ENCODE data around the genes NOP56 and PTPRA.

DNA sequence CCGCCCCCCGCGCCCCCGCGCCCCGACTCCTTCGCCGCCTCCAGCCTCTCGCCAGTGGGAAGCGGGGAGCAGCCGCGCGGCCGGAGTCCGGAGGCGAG lies 1.1 kb upstream of the SIRPA start:
- RRBS = no CpG with 5 or more reads among the region's 16 CpGs

- RRBS = no CpG with 5 or more reads among the region's 9 CpGs
Observed at GRCh38 chr20:1927143-1927842, 32.1 kb downstream of the SIRPA start.

DNA sequence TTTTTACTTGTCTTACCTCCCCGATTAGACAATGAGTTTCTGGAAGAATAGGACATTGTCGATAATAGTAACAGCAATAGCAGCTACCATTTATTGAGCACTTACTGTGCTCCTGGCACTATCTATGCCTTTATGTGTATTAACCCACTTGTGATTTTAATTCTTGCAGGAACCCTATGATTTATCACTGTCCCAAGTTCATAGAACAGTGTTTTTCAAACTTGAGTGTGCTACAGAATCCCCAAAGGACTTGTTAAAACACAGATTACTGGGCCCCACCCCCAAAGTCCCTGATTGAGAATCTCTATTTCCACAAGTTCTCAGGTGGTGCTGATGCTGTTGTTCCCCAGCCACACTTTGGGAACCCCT lies 35.7 kb downstream of the SIRPA start:
- RRBS = no CpG with 5 or more reads among the region's 2 CpGs

GRCh38 chr20:1939539-1939910 lies 44.3 kb downstream of the SIRPA start:
- RRBS = no CpG with 5 or more reads among the region's 5 CpGs

DNA sequence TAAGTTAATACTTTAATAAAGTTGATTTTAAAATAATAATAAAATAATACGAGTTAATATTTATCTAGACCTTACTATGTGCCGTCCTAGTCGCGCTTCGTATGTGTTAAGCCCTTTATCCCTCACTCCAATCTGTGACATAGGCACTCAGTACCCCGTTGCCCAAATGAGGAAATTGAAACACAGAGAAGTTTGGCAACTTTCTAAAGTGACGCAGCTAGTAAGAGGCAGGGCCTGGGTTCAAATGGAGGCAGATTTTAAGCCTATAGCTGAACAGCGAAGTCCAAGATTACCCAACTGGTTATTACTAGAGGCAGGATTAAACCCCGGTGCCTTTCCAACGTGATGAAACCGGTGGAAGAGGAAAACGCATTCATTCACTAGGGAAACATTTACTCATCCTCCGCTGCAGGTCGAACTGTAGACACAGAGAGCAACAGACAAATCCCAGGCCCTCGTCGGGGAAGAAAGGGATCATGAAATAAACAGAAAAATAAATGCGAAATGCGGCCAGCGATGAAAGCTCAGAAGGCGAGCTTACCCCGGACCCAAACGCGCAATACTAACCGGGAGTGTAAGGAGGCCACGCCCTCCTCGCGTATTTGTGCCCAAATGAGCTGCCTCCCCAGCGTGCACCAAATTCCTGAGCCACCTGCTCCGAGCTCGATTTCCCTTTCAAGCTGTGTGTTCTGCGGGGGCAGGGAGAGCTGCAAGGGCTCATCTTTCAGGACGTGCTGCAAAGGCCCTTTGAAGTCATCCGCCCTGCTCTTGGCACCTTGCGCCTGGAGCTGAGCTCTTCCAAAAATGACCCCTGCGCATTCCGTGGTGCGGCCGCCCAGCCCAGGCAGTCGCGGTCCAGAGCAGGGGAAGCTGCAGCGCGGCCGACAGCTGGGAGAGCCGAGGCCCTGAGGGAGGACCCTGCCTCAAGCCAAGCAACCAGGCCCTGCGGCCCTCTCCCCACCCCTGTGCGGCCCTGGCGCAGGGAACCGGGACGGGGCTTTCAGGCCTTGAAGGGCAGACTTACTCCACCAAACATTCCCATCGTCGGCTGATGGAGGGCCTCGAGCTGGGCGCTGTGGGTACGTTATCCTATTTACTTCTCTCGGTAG lies 46.9 kb downstream of the PDYN start:
- RRBS = no CpG with 5 or more reads among the region's 55 CpGs

DNA sequence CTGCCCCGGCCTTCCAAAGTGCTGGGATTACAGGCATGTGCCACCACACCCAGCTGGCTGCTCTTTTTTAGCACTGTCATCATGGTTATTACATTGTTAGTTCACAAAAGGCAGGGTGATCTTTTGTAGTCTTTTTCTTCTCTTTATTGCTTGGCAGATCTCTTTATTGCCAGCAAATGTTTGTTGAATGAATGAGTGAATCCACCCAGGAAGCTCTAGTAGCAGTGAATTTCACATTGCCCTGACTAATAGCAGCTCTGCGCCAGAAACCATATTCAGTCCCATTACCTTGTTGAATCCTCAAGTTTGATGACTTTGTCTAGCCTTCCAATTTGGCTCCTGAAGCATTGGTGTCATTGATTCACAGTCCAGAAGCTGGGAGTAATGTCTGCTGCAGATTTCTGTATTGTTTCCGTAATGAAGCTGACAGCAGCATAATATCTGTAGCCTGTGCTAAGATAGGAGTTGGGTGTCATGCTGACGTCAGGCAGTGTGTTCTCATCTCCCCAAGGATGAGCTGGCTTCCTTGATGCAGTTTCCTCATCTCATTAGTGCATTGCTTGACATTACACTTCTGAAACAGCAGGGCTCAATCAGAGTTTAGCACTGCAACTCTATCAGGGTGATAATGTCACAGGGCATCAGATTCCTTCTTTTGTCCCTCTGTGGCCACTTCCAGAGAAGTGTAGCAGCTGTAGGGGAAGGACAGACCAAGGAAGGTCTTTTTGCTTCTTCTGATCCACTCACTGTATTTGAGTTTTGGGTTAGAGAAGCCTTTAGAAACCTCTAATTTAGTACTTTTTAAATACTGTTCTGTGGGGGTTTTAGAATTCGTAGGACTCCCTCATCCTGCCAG lies 84.8 kb upstream of the TGM3 start:
- RRBS = no CpG with 5 or more reads among the region's 5 CpGs

- RRBS = no CpG with 5 or more reads among the region's 13 CpGs
Observed at GRCh38 chr20:2525441-2526182, 10.8 kb upstream of the TMC2 start.

GRCh38 chr20:2651635-2652757 lies at the start of gene NOP56:
TSS of gene NOP56 (plus strand) at chr20:2652632.
- RRBS = under 1% methylated on average over 42 of the region's 105 CpGs

DNA sequence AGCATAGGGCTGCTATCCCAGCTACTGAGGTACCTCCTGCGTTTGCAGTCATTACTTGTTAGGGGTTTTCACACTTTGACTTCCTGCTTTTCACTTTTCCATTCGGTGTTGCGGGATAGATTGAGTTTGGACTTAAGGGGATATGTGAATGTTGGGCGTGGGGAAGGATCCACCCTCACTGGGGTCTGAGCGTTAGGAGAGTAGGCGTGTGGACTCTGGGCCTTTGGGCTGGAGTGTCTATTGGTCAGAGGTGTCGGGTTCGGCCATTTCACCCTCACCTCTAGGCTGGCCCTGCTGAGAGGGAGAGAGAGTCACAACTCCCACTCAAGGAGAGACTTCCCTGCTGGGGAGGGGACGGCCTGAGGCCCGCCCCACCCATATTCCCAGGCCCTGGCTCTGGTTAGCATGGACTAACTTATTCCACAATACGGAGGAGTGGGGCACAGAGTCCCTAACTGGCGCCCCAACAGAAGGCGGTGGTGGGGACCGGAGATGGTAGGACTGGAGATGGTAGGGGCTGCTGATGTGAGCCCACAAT lies 1.6 kb upstream of the PTPRA start:
- RRBS = no CpG with 5 or more reads among the region's 14 CpGs

DNA sequence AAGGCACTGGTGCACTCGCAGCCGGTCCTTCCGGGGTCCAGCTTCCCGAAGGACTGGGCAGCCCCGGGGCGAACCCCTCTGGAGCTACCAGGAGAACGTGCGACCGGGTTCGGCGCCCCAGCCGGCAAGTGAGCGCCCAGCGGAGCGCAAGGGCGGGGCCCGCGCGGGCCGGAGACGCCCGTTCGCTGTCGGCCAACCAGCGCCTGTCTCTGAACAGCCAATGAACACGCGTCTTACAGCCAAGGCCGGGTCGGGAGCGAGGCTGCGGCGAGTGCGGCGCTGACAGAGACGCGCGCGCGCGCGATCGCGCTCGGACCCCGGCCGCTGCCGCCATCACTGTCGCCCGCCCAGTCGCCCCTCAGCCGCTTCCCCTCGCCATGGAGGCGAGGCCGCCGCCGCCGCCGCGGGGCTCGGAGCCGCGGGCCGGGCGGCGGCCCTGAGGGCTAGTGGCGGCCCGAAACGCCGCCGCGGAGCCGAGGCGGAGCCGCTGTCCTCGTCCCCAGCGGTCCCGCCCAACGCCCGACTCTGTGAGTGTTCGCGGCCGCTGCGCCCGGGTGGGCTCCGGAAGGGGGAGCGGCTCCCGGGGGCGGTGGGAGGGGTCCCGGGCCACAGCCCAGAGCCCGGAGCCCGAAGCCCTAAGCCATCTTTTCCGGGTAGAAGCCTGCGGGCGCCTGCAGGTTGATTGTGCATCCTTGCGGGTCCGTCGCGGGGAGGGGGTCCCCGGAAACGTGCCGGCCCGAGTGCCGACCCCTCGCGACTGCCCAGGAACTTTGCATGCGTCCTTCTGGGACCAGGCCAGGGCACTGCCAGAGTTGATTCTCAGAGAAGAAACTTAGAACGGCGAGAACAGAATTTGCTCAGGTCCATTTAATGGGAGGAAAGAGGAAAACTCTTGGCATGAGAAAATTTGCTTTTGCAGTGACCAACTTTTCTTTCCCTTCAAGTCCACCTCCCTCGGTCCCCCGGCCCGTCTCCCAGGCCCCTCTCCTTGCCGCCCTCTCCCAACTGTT lies at the start of gene PTPRA:
Gene PTPRA (plus strand): TSS at position 248 of the 1,010 bp plus-strand sequence.
- RRBS = under 1% methylated on average over 52 of the region's 112 CpGs

DNA sequence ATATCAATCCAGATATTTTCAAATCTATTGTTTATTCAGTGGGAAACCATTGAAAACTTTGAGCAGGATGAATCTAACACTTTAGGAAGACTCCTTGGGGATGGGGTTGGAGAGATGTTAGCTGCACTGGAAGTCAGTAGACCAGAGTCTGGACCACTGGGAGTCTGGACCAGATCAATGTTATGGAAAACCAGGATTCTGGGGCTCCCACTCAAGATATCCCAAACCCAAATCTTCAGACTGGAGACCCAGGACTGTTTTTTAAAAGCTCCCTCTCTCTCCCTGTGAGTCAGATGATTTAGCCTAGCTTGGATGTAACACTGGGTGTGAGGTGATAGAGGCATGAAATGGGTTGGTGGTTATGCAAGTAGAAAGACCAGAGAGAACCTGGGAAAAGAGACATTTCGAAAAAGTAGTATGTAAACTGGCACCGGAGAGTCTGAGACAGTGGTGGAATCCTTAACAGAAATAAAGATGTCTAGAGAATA lies 57.7 kb downstream of the PTPRA start:
- RRBS = no CpG with 5 or more reads among the region's 2 CpGs

DNA sequence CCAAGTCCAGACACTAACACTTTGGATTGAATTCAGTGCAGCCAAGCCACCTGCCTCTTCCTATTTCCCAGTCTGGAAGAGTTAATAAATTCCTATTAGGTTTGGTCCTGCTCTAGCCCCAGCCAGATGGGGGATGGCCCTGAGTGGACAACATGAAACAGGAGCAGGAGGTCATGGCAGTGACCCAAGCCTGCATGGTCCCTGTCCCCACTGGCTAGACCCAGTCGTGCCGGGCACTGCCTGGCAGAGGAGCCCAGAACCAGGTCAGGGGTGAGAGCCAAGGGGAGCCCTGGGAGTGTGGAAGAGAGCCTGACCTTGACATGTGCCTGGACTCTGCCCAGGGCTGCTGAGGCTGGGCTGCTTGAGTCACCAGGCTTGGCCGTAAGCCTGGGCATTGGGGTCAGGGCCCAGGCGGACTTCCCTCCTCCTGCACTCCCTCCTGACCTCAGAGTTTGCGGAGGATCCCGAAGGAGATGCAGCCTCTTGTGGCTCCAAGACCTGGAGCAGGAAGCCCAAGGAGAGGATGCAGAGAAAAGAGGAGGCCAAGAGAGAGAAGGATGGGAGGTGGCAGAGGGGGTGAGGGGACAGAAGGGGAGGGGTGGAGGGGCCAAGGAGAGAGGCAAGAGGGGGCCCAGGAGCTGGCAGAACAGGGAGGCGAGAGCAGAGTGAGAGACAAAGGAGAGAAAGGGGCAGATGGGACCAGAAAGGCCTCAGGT lies 3.5 kb downstream of the AVP start:
- RRBS = no CpG with 5 or more reads among the region's 7 CpGs

- RRBS = 80% methylated on average over 7 of the region's 40 CpGs
Observed at GRCh38 chr20:3168091-3169076, 5.0 kb downstream of the LZTS3 start.

- RRBS = 76% methylated on average over 6 of the region's 19 CpGs
Observed at GRCh38 chr20:3203194-3203695, 1.2 kb downstream of the DDRGK1 start.

DNA sequence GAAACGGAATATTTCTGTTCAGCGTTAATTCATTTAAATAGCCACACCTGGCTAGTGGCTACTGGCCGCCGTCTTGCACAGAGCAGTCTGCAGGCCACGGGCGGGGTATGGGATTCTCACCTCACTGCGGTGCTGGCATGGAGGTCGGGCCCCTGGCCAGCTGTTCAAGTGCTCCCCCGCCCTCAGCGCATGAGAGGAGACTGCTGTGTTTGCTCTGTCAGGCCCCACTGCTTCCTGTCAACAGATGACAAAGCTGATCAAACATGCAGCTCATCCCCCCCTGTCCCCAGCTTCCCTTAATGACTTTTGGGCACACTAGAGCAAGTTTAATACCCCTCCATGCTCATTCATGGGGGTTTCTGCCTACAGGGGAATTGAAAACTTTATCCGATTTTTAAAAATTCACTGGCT lies 13.5 kb downstream of the ITPA start:
- RRBS = no CpG with 5 or more reads among the region's 11 CpGs

DNA sequence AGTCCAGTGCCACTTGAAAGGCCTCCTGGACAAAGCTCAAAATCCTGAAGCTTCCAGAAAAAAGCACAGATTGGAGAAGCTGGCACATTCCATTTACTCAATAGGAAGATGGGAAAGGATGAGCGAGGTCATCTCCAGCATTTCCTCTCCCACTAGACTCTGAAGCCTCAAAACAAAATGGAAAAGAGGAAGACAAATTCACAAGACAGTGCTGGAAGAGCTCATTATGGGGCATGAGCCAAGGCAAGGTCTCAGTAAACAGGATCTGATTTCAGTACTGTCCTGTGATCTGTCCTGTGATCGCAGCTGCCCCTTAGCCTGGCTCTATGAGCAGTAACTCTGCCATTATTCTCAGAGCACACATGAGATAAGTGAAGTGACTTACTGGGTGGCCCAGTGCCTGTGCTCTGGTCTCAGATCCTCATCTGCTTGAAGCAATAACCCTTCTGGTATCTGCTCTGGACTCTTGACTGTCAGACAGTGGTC lies 68.1 kb upstream of the SLC4A11 start:
- RRBS = no CpG with 5 or more reads among the region's 2 CpGs

DNA sequence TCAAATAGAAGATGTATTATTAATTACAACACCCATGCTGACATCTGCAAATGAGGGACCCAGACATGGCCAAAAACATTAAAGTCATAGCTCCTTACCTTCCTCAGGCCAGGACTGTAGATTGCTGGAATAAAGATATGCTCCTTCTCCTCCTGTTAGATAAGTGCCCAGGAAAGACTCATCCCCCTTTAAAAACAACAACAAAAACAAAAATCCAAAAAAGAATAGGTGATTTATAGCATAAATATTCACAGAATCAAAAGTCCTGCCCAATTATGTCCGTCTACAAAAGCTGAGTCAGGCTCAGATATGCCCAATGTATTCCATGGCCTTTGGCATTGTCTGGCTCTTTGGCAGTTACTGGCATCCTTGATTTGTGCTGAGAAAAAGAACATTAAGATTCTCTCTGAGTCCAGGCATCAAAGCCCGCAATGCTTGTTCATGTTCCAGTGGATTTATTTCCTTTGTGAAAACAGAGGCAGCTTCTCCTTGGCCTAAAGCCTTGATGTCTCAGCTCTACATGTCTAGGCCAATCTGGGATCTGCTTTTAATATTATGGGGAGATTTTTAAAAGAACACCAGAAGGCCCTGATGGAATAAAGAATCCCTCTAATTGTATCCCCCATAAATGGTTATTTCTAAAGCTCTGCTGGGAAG lies 76.1 kb upstream of the SLC4A11 start:
- RRBS = no CpG with 5 or more reads among the region's 2 CpGs

DNA sequence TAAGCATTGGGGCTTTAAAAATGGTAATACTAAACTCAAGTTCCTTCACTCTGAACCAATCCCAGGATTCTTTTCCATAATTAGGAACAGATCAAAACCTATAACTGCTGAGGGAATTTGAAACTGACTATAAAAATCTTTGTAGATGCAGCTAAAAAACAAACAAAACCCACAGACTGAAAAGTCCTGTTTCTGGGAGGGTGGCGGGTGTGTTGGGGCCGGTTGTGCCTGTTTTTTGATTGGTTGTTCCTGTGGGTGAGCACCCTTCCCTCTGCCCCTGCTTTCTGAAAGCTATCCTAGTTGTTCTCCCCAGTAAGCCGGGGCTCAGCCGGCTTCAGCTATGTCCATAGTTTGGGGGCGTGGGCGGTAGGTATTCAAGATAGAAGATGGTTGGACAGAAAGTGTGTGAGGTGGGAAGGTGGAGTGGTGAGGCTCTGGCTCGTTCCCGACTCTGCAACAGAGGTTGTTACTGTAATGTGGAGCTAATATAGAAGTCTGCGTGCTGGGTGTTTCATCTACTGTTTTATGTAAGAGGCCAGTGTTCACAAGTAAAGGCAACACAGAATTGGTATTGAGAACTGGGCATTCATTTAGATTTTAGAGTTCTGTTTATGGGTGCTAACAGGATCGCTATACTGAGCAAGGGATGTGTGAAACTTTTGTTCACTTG lies 49.1 kb downstream of the GFRA4 start:
- RRBS = 100% methylated on average over 2 of the region's 10 CpGs

DNA sequence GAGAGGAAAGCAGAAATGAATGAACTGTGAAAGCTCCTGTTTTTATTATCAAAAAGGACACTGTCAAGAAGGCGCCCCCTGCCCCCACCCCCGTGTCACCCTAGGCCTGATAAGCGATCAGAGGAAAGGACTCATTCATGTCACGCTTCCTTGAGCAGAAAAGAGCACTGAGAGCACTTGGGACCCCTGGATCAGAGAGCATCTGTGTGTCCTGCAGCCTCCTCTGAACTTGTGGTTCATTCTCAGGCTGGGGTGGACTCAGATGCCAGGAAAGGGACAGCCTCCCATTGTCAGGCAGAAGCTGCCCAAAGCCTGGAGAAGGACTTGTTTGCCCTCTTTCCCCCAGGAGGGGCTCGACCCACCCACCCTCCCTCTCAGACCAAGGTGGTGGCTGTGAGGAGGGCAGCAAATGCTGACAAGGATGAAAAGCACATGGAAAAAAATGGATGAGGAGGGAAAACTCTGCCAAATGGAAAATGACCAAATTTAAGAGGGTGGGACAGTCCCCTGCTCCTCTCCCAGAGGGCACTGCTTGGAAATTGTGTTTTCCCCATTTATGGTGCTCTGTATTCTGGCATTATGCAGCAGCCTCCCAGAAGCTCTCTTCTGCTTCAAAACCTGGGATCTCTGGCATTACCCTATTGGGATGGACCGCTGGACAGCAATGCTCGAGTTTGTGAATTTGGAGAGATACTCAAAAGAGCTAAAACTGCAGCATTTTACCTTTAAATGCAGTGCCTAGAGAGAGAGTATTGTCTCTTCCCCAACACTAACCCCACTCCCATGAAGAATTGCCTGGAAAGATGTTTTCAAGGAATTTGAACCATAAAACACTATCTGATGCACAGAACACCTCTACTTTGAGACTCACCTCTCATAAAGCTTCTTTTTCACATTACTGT lies 15.1 kb downstream of the GFRA4 start:
- RRBS = no CpG with 5 or more reads among the region's 7 CpGs

- RRBS = no CpG with 5 or more reads among the region's 10 CpGs
Observed at GRCh38 chr20:3649205-3649701, 13.9 kb downstream of the GFRA4 start.